ENCODE data around the genes VARS2, C6orf47, MPIG6B, CLIC1, SAPCD1 and HSPA1A.

- RRBS = no CpG with 5 or more reads among the region's 8 CpGs
These were observed 49.8 kb upstream of the DDR1 start for GRCh38 chr6:30834393-30835011.

- RRBS = no CpG with 5 or more reads among the region's 9 CpGs
These were observed 39.1 kb upstream of the DDR1 start for GRCh38 chr6:30845154-30845689.

DNA sequence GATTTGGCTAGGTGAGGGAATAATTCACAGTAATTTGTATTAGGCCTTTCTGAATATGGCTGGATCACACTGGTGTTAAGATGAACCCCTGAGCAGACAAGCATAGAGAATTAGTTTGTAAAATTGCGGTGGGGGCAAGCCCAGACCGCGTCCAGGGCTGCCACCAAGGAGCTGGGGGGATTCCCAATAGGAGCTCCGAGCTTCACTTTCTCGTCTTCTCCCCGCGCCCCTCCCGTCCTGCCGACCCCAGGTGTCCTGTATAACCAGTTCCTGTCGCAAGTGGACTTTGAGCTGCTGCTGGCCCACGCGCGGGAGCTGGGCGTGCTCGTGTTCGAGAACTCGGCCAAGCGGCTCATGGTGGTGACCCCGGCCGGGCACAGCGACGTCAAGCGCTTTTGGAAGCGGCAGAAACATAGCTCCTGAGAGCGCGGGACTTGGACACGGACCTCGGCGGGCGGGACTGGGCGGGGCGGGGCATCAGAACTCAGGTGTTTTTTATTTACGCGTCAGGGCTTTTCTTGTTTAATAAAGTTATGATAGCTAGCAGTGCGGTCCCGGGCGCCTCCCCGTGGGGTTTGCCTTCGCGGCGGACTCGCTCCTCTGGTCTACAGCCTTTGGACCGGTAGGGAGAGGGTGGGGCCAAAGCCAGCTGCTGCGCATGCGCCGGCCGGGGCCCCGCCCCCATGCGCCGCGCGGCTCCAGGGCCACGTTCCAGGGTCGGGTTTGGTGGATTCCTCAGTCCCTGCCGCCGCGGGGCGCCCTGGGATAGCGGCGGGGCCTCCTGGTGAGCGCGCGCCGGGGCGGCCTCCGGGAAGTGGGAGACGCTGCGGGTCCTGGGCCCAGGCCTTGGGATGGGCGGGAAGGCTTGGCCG is at the start of gene VARS2:
Gene VARS2 (plus strand): TSS at position 678 of the 872 bp plus-strand sequence.
- RRBS = 2% methylated on average over 16 of the region's 70 CpGs

DNA sequence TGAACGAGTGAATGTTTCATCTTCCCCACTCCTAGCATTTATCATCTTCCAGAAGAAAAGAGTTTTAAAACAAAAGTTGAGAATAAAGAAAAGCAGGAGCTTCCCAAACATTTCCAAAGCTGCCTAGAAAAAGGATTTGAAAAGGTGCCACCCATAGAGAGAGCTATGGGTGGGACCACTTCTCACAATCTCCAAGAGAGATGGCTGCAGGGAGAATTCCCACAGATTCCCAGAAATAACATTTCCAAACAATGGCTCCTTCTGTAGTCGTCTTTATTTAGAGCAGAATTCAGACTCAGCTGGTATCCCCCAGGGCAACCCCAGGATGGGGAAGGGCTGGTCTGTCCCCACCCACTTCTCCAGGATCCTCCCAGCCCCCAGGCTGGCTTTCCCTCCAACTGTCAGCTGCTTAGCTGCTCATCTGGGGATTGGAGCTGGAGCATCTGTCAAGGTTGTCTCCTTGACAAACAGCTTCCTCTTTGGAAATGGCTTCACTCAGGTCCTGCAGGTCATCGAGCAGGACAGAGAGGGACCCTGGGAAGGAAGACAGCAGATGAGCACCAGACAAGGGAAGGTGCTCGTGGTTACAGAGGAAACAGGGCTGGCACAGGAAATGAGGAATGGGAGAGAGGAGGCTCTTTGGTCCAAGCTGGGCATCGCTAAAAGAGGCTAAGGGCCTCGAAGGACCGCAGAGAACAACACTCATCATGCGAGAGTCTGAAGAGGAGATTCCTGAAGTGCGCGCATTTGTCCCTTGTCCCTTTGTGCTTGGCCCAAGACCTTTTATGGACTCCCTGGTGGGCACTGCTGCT is 3.5 kb upstream of the PSORS1C2 start:
- RRBS = no CpG with 5 or more reads among the region's 10 CpGs

- RRBS = no CpG with 5 or more reads among the region's 32 CpGs
These were observed 5.8 kb upstream of the PSORS1C2 start for GRCh38 chr6:31144270-31145464.

- RRBS = no CpG with 5 or more reads among the region's 9 CpGs
These were observed 836 bp upstream of the HLA-C start for GRCh38 chr6:31272499-31273357.

- RRBS = 11% methylated on average over 7 of the region's 71 CpGs
These were observed 36.4 kb upstream of the HLA-C start for GRCh38 chr6:31307932-31309100.

DNA sequence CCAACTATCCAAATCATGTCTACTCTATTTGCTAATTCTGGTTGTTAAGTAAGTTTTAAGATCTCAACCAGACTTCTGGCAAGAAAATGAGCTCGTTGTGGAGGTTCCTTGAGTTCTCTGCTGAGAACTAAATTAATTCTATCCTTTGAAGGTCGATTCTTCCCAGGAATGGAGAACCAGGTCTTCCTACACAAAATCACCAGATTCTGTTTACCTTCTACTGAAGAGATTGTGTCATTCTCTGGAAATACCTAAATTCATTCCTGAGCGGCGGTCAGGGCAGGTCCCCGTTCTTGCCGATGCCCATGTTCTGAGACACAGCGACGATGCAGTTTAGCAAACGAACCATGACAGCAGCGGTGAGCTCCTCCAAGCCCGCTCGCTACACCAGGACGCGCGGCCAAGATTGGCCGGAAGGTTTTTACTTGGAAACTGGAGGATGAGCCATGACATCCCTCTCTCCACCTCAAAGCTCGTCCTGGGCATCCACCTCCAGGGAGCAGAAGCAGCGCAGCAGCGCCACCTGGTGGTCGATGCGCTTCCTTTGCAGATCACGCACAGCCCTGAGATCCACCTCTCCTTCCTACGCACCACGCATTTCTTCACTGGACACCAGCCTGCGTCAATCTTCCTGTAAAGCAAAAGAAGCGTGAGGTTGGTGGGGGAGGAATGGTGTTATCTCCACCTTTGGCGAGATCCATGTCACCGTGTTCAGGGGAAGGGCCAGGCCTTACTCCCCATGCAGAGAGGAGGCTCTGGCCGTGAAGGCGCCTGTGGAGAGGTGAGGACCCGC is 9.8 kb upstream of the HLA-B start:
- RRBS = no CpG with 5 or more reads among the region's 31 CpGs

DNA sequence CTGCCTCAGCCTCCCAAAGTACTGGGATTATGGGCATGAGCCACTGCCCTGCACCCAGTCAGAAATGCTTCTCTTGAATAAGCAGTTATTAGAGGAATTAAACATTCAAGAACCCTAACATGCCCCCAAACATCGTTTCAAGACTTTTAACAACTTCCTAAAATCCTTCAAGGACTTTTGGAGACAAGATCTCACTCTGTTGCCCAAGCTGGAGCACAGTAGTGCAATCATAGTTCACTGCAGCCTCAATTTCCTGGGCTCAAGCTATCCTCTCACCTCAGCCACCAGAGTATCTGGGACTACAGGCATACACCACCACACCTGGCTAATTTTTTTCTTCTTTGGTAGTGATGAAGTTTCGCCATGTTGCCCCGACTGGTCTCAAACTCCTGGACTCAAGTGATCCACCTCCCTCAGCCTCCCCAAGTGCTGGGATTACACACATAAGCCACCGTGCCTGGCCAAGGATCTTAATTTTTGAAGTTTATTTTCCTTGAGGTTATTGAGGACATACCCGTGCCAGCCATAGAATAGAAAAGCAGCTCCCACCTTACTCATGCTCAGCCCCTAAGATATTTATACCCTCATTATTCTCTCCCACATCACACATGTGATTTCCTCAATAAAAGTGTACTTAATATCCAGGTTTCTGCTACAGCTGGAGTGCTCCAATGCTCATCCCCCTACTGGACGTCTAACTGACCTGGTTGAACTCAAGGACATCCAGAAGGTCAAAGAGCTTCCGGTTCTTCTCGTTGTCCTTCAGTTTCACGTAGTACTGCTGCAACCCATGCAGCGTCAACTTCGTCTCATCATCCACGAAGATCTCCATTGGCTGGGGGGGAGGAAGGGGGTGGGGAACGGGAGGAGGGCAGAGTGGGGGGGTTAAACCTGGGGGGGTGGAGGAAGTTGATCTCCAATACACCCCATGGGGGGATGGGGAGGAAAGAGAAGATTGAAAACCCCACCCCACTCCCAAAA is 3.6 kb downstream of the MCCD1 start:
- RRBS = no CpG with 5 or more reads among the region's 13 CpGs

DNA sequence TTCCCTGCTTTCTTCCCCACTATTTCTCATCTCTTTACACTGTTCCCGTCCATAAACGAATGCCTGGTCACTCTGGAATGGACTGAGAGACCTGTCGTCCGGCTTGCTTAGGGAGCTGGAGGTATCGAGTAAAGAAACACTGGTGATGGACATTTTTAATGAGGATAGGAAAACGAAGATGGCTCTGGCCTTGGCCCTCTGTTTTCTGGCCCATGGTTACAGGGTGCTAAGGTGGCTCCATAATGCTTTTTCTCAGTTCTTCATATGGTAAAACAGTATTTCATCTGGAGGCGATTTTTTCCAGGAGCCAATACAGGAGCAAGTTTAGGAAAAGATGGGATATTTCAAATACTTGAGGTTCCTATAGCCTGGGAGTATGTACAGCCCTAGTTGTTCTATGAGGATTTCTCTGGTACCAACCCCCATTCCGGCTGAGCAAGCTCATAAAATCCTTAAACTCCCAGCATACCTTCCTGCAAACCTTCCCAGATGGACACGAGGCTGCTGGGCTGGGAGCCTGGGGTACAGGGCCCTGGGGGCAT is 1.3 kb downstream of the PRRC2A start:
- RRBS = no CpG with 5 or more reads among the region's 9 CpGs

GRCh38 chr6:31634532-31635363 is 14.2 kb downstream of the PRRC2A start:
- RRBS = no CpG with 5 or more reads among the region's 10 CpGs

DNA sequence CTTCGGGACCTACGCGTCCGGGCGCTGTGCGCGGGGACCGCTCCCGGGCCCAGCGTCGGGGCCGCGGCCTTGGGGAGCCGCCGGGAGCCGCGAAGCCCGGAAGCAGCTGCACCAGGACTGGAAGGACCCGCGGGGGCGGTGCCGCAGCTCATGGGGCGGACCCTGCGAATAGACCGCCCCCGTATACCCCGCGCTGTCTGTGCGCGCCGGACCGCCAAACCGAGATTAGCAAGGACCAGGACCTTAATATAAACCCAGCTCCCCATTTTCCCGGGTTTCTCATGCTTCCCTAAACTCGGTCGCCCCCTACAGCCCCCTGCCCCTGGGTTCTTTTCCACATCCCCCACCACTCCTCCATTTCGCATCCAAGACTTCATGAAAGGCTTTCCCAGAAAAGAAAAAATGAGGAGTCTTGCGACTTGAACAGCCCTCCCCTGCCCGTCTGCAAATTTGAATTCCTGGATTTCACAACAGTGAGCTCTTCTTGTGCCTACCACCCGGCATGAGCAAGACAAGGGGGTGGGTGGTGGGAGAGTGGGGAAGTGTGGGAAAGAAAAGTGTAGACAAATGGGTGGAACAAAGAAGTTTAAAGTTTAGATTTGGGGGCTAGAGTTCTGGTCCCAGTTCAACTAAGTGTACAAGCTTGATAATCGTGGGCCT is at the start of gene C6orf47:
Gene C6orf47 (minus strand): TSS at position 119 of the 660 bp plus-strand sequence.
- RRBS = 3% methylated on average over 10 of the region's 41 CpGs

DNA sequence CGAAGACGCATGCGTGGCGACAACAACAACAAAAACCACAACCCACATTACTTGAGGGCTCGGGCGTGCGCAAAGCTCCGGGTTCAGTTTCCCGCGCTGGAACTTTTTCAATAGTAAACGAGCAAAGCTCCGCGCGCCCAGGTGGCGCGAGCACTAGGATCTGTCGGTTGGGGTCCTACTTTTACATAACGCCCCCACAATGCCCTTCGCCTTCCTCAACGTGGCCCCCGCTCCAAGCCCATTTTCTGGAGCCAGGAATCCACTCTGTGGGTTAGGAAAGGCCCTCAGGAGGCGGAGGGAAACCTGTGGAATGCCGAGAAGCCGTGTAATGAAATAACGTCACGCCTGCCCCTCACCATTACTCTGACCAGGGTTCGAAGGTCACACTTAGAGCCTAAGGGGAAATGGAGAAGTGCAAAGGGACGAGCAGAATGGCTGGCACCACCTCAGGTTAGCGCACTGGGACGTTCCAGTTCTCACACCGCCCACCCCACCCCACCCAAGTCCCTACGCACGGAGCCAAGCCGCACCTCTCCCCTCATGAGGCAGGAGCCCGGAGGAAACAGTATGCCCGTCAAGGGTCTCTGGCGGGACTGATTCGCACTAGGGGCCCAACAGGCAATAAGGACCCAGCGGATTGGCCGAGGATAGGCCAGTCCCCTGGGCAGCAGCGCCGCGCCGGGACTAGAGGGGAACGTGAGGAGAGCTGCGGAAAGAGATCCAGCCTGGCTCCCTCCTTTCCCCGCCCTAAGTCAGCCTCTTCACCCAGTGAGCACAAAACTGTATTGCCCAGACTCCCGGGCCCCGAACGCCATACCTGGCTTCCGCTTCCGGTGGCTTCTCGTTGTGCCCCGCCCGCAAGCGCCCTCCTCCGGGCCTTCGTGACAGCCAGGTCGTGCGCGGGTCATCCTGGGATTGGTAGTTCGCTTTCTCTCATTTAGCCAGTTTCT is 522 bp upstream of the GPANK1 start:
- RRBS = 1% methylated on average over 11 of the region's 62 CpGs

DNA sequence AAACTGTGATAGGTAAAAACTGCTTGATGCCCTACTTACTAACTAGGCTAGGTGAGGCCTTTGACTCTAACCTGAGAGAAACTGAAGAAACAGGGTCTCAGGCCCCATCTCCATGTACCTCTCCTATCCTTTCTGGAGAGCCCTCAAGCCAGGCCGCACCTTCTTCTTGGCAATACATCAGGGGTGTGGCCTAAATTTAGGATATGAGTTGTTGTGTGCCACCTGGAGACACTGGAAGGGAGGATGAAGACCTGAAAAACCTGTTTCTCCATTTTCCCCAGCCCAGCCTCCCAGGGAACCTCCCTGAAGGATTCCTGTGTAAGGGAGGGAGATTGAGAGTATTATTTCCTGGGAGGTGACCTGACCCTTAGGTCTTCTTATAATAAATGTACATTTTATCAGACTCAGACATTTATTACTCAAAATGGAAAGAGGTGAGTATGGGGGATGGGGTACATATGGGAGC is 3.1 kb downstream of the LY6G6D start:
- RRBS = no CpG with 5 or more reads among the region's 1 CpG

- RRBS = 32% methylated on average over 4 of the region's 49 CpGs
These were observed at the start of gene MPIG6B for GRCh38 chr6:31723116-31723972. TSS of gene MPIG6B (plus strand) at chr6:31723373.

DNA sequence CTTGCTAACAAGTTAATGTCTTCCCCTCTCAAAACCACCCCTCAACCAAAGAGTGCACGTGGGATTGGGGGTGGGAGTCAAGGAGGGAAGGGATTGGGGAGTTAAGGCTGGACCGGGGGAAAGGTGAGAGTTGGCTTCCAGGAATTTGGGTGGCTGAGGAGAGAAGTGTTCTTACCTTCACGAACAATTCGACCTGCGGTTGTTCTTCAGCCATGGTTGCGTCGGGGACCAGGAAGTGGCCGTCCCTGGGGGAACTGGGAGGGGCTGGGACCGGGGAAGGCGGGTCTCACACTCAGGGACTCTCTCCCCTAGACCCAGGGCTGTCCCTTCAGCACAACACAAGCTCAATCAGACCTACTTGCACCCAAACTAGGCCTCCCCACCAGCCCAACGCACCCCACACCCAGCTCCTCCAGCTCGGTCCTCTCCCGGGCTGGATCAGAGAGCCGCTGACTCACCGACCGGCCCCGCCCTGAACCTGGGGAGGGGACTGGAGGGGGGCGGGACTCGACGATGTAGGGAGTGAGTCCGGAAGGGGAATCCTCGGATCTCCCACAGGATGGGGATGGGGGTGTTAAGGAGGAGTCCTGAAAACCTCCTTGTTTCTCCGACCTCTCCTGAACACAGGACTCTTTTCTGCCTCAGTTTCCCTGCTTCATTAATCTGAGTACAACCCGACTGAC is at the start of gene CLIC1:
Gene CLIC1 (minus strand): TSS at position 444 of the 683 bp plus-strand sequence.
- RRBS = under 1% methylated on average over 6 of the region's 24 CpGs

DNA sequence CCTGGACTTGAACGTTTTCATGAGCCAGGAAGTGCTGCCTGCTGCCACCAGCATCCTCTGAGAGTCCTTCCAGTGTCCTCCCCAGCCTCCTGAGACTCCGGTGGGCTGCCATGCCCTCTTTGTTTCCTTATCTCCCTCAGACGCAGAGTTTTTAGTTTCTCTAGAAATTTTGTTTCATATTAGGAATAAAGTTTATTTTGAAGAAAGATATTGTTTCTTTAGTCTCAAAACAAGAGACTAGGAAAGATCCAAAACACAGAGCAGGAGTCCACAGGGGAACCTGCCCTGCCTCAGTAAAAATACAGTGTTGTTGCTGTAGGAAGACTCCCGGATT is at the start of gene SAPCD1:
Gene SAPCD1 (plus strand): TSS at position 186 of the 334 bp plus-strand sequence.
- RRBS = no CpG with 5 or more reads among the region's 4 CpGs

- RRBS = 3% methylated on average over 10 of the region's 78 CpGs
These were observed at the start of gene HSPA1A for GRCh38 chr6:31814949-31816037. TSS of gene HSPA1A (plus strand) at chr6:31815543.

GRCh38 chr6:31818175-31818458 is 2.8 kb downstream of the HSPA1A start:
- RRBS = no CpG with 5 or more reads among the region's 7 CpGs

DNA sequence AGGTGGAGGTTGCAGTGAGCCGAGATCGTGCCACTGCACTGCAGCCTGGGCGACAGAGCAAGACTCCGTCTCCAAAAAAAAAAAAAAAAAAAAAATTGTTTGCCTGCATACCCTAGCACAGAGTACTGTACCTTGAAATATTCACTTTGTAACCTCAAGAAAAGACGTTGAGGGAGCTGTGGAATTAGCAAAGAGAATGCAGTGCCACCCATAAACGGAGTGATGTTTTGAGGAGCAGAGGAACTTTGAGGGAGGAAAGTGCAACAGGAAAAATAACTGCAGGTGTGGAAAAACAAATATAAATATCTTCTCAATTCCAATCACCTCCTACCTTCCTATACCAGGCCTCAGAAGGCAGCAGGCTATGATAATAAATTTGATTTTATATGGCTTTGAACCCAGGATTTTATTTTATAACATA is 5.2 kb downstream of the HSPA1A start:
- RRBS = no CpG with 5 or more reads among the region's 6 CpGs

All from GM19239 (cell line).